HEK293 (cell line): ENCODE data around the genes SLC25A33 and LZIC.

- PRO-cap, result no peak
- RRBS, 2 experiments, result no CpG with 5 or more reads among the region's 15 CpGs
Measured at GRCh38 chr1:9482834-9483441, 56.3 kb upstream of the SLC25A33 start.

GRCh38 chr1:9502927-9503718, 36.1 kb upstream of the SLC25A33 start:
- PRO-cap, result no peak
- RRBS, 2 experiments, result 80 to 87% methylated on average over 5 to 6 of the region's 18 CpGs

GRCh38 chr1:9539314-9540465, at the start of gene SLC25A33:
TSS of gene SLC25A33 (plus strand) at chr1:9539465.
- PRO-cap, result bidirectional peak, plus-strand start at chr1:9539489, minus-strand start at chr1:9539232; bidirectional peak, plus-strand start at chr1:9540030, minus-strand start at chr1:9540075; bidirectional peak, plus-strand start at chr1:9540317, minus-strand start at chr1:9540320
- RRBS, 2 experiments, result 1% methylated on average over 26 of the region's 142 CpGs

GRCh38 chr1:9558594-9559155, 19.4 kb downstream of the SLC25A33 start:
- PRO-cap, result no peak
- RRBS, 2 experiments, result no CpG with 5 or more reads among the region's 7 CpGs

DNA sequence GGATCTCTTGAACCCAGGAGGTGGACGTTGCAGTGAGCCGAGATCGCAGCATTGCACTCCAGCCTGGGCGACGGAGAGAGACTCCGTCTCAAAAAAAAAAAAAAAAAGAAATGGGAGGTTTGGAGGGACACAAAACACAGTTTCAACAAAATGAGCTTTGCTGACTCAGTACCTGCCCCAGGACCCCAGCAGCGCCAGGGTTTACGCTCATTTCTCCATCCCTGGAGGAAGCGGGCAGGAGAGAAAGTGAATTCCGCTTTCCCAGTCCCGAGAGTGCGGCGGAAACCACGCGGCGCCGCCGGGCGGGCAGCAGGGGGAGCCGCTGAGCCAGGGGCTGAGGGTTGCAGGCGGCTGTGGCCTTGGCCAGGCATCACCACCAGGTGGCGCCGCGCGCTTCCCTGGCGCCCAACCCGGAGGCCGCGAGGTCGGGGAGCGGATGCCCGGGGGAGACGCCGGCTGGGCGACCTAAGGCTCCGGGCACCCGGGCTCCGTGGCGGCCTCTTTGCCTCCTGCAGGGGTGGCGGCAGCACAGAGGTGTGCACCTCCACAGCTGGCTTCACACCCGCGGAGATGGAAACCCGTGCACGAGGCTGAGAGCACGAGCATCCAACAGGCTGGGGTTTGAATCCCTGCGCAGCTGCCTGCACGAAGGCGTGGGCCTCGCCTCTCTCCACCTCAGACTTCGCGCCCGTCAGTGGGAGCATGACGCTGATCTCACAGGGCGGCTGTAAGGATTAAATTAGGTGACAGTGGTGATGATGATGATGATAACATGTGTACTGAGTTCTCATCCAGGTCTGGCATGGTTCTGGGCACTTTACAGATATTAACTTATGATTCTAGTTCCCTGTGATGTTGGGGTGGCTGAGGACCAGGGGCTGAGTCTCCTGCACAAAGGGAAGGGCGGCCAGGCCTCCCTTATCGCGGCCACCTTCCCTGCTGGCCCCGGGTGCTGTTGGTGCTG, 24.4 kb upstream of the PIK3CD start:
- PRO-cap, result bidirectional peak, plus-strand start at position 423 of the sequence, minus-strand start at position 286 of the sequence
- RRBS, 2 experiments, result 0% methylated on average over 6 of the region's 58 CpGs; no CpG with 5 or more reads in 1 of the 2 experiments

GRCh38 chr1:9687002-9687993, 35.8 kb downstream of the PIK3CD start:
- PRO-cap, result bidirectional peak, plus-strand start at chr1:9687242, minus-strand start at chr1:9687379; bidirectional peak, plus-strand start at chr1:9687661, minus-strand start at chr1:9687564
- RRBS, 2 experiments, result 12 to 26% methylated on average over 5 to 6 of the region's 51 CpGs

GRCh38 chr1:9768552-9769027, 55.2 kb downstream of the CLSTN1 start:
- PRO-cap, result no peak
- RRBS, 2 experiments, result no CpG with 5 or more reads among the region's 7 CpGs

- PRO-cap, result unidirectional peak, minus-strand start at chr1:9824574; unidirectional peak, minus-strand start at chr1:9824617
- RRBS, 2 experiments, result no CpG with 5 or more reads among the region's 28 CpGs
Measured at GRCh38 chr1:9824453-9825050, 787 bp upstream of the CLSTN1 start.

DNA sequence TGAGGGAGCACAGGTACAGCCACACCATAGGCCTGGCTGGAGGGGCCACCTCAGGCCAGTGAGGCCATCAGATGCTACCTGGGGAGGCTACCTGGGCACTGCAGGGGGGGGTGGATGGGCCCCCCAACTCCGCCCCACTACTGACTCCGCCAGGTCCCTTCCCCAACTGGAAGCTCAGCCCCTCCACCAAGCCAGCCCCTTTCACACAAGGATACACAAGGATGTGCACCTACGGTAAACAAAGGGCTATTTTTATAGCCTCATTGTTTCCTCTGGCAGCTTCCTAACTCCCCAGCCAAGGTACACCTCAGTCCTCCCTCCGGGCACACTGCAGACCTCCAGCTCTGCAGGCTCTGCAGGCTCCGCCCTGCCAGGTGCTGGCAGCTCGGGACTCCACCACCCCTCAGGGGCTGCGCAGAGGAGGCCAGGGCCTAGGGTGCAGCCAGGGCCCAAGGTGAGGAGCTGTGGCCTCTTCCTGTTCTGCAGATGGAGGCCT, 19.7 kb upstream of the CLSTN1 start:
- PRO-cap, result no peak
- RRBS, 2 experiments, result no CpG with 5 or more reads among the region's 7 CpGs

DNA sequence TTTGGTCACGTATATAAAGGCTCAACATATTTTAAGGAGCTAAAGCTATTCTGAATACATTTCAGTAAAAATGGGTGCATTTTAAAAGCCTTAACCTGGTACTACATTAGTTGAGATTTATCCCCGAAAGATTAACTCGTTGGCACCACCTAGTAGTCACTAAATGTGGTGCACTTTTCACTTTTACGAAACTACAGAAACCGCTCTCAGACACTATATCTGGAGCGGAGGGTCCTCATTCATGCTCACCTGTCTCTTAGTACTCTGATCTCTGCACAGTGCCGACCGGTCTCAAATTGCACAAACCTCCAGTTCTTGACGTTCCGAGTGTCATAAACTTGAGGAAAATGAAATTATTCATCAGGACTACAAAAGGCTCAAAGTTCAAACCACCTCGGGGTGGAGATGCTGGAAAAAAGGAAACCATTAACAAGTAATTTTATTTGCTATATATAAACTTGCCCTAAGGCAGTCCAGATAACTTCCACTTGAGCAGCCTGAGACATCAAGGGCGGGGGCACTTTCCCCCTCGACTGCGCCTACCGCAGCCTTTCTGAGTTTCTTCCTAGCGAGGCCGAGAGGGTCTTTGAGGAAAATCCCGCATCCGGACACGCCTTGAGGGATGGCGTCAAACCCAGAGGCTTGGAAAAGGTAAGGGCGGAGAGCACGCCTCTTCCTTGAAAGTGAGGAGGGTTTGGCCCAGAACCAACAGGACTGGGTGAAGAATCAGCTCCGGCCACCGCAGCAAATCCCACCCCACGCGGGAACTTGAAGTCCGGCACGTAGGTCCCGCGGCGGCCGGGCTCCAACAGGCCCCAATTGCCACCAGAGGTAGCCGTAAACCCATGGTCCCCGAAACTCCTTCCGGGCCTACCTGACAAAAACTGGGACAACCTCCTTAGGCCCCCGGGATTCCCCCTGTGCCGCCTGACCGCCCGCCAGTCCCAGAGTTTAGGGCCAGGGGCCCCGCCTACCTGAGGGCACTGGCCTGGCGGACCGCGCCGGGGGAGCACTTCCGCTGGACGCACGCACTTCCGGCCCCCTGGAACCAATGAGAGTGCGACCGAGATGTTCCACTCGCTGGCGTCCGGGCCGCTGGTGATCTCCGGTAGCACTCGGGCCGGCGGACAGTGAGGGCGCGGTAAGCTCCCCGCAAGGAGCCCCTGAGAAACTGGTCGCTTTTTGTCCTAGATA, at the start of gene LZIC:
Gene LZIC (minus strand): TSS at position 1,017 of the 1,194 bp plus-strand sequence.
- PRO-cap, result unidirectional peak, plus-strand start at position 209 of the sequence; bidirectional peak, plus-strand start at position 1,114 of the sequence, minus-strand start at position 953 of the sequence
- RRBS, 2 experiments, result 1 to 3% methylated on average over 18 to 21 of the region's 63 CpGs

- PRO-cap, result no peak
- RRBS, 2 experiments, result no CpG with 5 or more reads among the region's 1 CpG
Measured at GRCh38 chr1:9998797-9999186, 1.8 kb downstream of the RBP7 start.

DNA sequence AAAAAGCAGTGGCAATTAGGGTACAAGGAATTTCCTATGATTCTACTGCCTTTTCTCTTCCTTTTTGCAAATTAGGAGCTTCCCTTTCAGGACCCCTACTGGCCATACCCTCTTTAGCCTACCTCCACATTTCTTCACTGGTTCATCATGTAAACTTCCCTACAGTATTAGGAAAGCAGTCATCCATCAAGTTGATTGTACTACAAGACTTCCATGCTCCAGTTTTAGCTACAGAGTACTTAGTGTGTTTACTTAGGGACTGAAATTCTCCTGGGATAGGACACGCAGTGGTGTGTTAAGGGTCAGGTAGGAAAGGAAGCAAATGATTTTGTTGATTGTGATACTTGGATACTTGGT, 1.7 kb downstream of the UBE4B start:
- PRO-cap, result bidirectional peak, plus-strand start at position 194 of the sequence, minus-strand start at position 139 of the sequence
- RRBS, 2 experiments, result no CpG with 5 or more reads among the region's 1 CpG

DNA sequence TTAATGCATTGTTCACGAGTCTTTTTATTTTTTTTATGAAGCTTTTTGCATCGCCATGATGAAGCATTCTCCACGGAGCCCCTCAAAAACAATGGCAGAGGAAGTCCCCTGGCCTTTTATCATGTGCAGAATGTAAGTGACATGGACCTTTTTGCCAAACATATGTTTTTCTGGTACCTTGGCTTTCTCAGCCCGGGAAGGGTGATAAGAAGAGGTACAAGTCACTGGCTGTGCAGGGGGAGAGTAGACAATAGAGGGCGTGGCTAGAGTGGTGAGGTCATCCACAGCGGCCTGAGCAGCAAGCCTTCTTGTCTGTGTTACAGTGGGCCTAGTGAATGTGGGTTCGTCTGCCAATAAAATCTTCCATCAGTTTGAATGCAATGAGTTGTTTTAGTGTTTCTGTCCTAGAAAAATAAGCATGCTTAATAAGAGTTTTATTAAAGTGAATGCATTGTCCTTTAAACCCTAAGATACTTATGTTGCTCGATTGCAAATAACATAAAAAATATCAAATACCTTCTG, 59.1 kb upstream of the PGD start:
- PRO-cap, result no peak
- RRBS, 2 experiments, result no CpG with 5 or more reads among the region's 8 CpGs

GRCh38 chr1:10361440-10362103, 37.3 kb upstream of the PGD start:
- PRO-cap, result no peak
- RRBS, 2 experiments, result no CpG with 5 or more reads among the region's 13 CpGs

DNA sequence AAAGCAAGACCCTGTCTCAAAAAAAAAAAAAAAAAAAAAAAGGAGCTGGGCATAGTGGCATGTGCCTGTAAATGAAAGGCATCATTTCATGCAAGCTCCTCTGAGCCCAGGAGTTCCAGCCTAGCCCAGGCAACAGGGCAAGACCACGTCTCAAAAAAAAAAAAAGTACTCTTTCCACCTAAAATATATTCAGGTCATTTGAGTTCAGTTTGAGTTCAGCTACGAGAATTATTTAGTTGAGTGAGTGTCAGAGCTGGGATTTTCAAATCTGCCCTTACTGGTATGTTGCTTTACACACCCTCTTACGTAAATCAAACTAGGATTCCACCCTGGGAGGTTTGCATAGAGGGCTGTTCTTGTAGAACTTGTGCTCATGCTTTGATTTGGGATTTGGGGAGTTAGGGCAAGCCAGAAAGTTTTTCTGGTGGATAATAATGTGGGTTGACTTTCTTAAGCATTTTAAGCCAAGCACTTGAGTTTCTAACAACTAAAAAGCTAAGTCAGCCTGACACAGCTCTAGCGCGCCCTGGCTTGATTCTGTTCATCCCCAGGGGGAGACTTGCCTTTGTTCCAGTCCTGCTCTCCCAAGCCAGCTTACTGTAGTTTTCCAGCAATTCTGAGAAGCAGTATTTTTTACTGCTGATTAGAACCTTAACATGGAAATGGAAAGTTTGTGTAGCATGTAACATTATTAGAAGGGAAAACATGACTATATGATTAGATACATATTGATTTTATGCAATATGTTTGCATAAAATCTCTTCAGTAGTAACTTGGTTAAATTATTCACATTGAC, 11.2 kb upstream of the PGD start:
- PRO-cap, result no peak
- RRBS, 2 experiments, result no CpG with 5 or more reads among the region's 5 CpGs

GRCh38 chr1:10399194-10400221, 644 bp downstream of the PGD start:
- PRO-cap, result no peak
- RRBS, 2 experiments, result 2 to 12% methylated on average over 7 to 10 of the region's 78 CpGs

GRCh38 chr1:10403889-10404309, 5.0 kb downstream of the PGD start:
- PRO-cap, result no peak
- RRBS, 2 experiments, result no CpG with 5 or more reads among the region's 7 CpGs

GRCh38 chr1:10528923-10529564, 54.3 kb downstream of the PEX14 start:
- PRO-cap, result no peak
- RRBS, 2 experiments, result no CpG with 5 or more reads among the region's 12 CpGs

DNA sequence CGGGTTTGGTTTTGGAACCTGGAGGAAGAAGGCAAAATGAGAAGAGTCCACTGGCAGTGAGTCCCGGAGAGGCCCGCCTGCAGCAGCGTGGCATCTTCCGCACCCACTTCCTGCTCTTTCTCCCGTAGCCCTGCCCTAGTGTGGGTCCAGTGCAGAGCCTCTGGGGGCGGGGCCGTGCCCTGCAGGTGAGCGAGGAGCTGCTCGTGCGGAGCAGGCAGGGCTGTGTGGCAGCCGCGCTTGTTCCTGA, 66.5 kb downstream of the PEX14 start:
- PRO-cap, result no peak
- RRBS, 2 experiments, result no CpG with 5 or more reads among the region's 13 CpGs

DNA sequence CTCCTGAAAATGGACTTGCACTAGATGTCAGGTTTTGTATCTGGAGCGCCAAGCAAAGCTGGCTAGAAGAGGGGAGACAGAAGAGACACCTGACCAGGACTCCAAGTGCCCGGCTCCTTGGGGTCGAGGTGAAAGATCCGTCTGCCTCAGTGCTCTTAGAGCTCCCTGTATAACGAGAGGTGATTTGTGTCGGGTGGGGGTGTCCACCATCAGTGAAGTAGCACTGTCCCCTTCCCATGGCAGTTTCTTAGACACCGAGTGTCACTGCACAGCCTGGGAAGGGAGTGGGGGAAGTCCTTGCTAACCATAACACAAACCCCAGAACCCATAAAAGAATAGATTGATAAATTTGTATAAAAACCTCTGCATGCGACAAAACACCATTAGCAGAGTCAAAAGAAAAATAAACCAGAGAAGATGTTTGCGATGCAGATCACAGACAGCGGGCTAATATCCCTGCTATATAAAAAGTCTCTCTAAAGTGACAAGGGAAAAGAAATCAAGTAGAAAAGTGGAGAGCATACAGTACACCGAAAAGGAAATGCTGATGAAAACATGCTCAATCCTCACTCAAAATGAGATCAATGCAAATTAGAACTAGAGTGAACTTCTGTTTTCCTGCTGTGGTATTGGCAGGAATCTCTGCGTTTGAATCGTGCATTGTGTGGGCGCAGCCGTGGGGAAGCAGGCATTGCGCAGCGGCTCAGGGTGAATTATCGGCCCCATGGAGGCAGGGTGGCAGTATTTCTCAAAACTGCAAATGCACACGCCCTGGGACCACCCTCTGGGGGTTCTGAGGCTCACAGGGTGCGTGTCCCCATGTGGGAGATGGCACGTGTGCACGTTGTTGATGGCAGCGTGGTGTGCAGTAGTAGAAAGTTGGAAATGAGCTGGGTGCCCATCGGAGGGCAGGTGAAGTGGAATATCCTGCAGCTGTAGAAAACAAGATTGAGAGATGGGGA, 140.4 kb downstream of the PEX14 start:
- PRO-cap, result no peak
- RRBS, 2 experiments, result no CpG with 5 or more reads among the region's 24 CpGs